Bronchus (tissue), 1 donor: ENCODE results near the gene CPB1.

DNA sequence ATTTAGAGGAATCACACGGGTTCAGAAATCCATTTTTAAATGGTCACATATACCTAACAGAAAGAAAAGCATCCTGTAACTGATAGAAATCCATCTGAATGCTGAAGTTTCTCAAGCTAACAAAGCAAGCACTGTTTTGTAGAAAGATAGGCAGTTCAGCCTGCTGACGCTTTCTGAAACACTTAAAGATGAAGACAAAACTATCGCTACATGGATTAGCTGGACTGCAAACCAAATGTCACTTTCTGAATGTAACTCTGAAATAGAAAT is 1.4 kb downstream of the PLOD2 start:
- PRO-cap = no peak

DNA sequence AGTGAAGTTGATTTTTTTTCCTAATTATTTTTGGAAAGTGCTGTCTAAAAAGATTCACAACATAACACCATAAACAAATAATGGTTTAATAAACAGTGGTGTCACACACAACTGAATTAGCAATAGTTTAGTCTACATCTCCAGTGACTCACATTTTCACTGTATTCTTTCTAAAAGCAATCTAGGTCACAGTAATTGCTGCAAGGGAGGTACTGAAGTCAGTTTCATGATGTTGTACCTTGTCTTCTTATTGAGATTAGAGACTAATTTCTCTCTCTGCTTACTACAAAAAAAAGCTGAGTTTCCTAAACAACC is 29.7 kb downstream of the PLSCR4 start:
- PRO-cap = no peak

GRCh38 chr3:146506886-146507484 is 37.4 kb downstream of the PLSCR1 start:
- PRO-cap = no peak

- PRO-cap = no peak
Measured at GRCh38 chr3:146522307-146523078, 21.9 kb downstream of the PLSCR1 start.

DNA sequence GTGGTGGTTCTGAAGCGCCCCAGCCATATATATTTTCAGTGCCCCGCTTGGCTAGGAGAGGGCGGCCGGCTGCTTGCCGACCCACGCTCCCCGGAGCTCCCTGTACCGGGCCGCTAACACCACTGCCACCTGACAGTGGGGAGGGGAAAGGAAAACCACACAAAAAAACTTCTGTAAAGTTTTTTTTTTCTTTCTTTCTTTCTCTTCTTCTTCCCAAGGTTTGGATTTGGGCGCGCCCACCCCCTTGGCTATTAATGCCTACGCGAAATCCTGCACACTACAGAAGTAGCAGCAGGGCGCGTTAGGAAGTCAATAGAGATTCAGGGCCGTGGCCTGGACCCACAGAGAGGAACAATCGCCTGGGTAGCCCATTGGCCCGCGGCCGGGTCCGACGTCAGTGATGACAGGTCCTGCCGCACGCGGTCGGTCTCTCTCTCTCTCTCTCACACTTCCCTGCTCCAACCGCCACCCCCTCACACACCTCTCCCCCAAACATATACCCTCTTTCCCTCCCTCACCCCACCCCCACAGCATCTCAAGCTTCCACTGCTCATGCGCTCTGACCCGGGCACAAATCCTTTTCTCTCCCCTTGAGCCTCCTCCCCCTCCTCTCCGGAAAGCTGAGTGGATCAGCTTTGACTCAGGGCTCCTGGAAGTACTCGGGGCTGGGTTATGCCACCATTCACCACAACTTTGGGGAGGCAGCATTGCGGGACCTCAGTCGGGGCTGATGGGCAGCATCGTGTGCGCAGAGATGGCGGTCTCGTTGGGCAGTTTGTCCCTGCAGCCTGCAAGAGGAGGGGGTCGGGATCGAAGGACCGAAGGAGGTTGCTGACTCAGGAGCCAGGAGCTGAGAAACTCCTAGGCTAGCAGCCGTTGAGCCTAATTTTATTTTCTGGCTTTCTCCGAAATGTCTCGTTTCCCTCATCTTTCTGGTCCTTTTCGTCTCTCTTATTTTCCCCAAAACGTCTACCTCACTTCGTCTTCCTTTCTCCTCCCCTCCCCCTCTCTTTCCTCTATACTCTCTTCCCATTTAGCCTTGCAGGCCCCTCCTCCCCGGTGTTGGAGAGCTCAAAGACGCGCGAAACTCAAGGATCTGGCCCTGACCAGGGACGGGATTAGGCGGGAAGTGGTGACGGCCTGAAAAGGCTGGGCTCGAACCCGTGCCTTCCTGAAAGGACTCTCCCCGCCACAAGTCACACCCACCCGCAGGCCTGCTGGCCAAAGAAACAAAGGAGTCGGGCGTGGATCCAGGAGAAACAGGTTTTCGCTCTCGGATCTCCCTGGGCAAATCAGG is 9.0 kb downstream of the ZIC4 start:
- PRO-cap = no peak

- PRO-cap = no peak
Measured at GRCh38 chr3:147398981-147399664, 7.2 kb downstream of the ZIC4 start.

- PRO-cap = no peak
Measured at GRCh38 chr3:147409069-147409259, 201 bp upstream of the ZIC1 start.

- PRO-cap = no peak
Measured at GRCh38 chr3:147423213-147423538, 14.0 kb downstream of the ZIC1 start.

DNA sequence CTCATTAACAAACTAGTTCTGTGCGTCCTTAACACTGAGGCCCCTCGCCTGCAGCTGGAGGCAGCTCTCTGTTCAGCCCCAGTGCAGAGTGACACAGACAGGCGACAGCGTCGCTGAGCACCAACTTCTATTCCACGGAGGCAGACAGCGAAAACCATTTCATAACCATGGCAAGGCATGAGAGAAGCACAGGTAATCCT is 530.7 kb downstream of the ZIC1 start:
- PRO-cap = no peak

- PRO-cap = no peak
Measured at GRCh38 chr3:148101640-148101959, 596.1 kb upstream of the AGTR1 start.

- PRO-cap = no peak
Measured at GRCh38 chr3:148698403-148698855, 726 bp downstream of the AGTR1 start.

- PRO-cap = no peak
Measured at GRCh38 chr3:148827506-148827956, at the start of gene CPB1. Gene CPB1, plus strand, starts transcription at chr3:148827811.

GRCh38 chr3:148975741-148976015 is 15.7 kb upstream of the GYG1 start:
- PRO-cap = no peak

DNA sequence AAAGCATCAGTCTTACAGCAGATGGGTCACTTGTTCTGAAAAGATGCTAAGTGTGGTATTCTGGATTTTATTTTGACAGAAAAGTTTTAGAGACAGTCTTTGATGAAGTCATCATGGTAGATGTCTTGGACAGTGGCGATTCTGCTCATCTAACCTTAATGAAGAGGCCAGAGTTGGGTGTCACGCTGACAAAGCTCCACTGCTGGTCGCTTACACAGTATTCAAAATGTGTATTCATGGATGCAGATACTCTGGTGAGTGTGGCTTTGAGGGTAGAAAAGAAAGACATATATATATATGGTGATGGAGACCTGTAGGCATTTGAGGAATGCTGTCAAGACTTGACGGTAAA is 4.9 kb downstream of the GYG1 start:
- PRO-cap = no peak

- PRO-cap = no peak
Measured at GRCh38 chr3:149207258-149207827, 14.3 kb downstream of the CP start.

GRCh38 chr3:149218945-149219498 is 2.6 kb downstream of the CP start:
- PRO-cap = no peak

- PRO-cap = no peak
Measured at GRCh38 chr3:149381882-149383051, 4.8 kb upstream of the TM4SF1 start.

- PRO-cap = bidirectional peak, plus-strand start at chr3:149402208, minus-strand start at chr3:149402170
Measured at GRCh38 chr3:149401944-149402347, 24.5 kb upstream of the TM4SF1 start.

GRCh38 chr3:149572576-149573199 is 85.1 kb downstream of the WWTR1 start:
- PRO-cap = no peak

GRCh38 chr3:149710522-149710820 is 41.8 kb downstream of the COMMD2 start:
- PRO-cap = no peak